Mesenchymal stem cell of adipose (primary cell): ENCODE data around the gene HOGA1.

DNA sequence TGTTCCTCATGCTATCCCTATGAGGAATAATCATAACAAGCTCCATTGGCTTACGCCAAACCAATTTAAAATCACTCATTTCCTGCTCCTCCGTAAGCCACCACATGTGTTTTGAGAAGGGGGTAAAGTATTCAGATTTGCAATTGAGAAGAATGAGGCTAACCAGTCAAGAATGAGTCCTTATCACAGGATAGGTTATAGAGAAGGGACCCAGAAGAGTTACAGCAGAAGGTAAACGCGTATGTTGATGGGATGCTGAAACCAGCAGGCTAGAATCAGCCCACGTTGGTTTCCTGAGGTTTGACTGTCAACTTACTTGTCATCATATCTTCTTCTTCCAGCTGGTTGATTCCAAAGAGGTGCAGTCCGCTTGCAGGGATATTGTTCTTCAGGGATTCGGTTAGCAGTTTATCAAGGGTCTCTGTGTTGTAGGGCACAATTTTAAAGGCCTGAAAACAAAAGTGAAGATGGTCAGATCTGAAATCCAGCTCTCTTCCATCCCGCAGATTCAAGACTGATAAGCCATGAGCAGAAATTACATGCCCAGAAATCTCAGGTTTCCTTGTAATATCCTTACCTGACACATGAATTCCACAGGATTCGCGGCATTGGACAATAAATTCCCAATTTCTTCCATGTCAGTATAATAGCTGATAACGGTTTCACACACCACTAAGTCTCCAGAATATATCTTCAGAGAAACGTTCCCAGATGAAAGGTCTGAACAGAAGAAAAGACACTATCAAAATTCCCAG is 64.3 kb upstream of the TM9SF3 start:
- CAGE, long polyA plus RNA = no peak

DNA sequence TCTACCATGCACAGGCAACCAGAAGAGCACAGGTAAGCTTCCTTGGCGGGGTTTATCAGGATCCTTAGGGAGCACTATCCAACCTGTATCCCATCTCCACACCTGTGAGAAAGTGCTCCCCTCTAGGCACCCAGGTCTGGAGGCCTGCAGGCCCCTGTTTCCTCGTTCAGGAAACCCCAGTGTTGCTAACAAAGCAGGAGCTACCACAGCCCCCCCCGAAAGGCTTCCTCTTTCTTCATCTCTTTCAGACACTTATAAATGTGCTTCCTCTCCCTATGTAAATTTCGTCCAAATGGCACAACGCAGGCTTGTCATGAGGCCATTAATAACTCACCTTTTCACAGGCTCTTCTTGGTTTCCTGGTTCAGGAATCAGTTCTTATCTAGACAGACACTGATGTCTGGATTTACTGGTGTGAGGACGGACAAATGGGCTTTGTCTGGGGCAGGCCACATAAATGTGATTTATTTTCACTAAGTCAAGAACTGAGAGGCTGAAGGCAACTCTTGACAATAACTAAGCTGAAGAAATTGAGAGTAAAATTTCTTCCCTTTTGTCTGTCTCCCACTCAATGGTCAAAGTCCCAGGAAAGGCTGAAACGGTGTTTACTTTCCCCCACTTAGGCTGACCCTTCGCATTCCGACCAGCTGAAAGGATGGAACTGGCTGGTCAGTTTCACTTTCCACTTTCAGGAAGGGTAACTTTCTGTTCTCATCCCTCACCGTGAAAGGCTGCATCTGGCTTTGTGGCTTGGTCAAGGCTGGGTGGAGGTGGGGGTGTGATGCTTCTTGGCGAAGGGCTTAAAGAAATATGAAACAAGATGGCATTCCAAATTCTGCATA is 46.8 kb downstream of the PIK3AP1 start:
- CAGE, long polyA plus RNA = no peak

DNA sequence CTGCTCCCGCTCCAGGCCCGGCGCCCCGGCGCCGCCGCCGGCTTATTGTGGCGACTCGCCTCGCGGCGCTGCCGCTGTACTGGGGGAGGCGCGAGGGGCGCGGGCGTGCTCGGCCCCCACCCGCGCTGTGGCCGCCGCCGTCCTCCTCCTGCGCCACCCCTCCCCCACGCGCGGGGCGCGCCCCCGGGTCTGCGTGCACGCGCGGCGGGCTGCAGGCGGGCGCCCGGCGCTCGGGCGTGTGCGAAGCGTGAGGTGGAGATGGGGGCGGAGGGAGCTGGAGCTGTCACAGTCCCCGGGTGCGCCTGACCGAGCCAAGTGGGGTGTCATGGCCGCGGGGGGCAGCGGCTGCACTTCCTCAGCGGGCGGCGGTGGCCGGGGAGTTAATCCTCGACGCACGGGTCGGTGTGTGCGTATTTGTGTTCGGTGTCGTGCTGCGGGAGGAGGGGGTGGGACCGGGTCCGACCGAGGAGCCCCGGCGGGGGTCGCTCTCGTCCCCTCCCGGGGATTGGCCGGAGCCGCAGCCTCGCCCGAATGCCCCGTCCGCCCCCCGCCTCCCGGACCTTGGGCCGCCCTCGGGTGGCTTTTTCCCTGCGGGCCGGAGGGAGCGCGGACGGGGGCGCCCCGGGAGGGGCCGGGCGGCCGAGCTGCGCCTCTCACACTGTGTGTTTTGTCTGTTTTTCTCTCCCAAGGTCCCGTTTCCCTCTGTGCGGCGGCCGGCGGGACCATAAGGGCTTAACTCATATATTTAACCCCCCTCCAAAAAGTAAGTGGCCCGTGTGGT is 809 bp downstream of the LCOR start:
- CAGE, long polyA plus RNA = no peak

- CAGE, long polyA plus RNA = no peak
These were observed 66.5 kb downstream of the LCOR start for GRCh38 chr10:96898440-96899055.

DNA sequence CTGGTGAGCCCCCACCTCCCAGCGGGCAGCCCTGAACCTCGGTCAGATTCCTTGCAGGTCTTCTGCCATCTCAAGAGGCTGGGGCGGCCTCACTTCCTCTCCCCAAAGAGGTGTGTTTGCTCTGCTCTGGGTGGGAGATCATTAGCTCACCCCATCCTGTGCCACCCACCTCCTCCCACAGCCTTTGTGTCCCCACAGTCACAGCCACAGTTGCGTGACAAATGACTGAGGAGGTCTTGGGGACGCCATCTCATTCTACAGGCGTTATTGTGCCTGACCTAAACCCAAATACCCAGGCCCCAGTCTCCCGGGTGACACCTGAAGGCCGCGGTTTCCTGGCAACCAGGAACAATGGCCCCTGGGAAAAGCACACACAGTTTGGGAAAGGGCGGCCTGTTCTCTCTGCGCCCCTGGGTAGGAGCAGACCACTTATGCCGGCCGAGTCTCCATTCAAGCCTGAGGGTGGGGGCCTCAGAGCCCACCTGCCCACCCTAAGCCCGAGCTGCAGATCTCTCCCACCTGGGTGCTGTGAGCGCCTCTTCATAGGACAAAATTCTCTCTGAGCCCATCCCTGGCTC is 51.6 kb downstream of the SLIT1 start:
- CAGE, long polyA plus RNA = no peak

DNA sequence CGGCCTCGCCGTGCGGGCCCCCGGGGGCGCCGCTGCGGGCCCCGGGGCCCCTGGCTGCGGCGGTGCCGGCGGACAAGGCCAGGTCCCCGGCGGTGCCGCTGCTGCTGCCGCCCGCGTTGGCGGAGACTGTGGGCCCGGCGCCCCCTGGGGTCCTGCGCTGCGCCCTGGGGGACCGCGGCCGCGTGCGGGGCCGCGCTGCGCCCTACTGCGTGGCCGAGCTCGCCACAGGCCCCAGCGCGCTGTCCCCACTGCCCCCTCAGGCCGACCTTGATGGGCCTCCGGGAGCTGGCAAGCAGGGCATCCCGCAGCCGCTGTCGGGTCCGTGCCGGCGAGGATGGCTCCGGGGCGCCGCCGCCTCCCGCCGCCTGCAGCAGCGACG is 550 bp downstream of the FRAT1 start:
- CAGE, long polyA plus RNA = no peak

GRCh38 chr10:97327585-97328440 is 6.7 kb downstream of the FRAT2 start:
- CAGE, long polyA plus RNA = no peak

DNA sequence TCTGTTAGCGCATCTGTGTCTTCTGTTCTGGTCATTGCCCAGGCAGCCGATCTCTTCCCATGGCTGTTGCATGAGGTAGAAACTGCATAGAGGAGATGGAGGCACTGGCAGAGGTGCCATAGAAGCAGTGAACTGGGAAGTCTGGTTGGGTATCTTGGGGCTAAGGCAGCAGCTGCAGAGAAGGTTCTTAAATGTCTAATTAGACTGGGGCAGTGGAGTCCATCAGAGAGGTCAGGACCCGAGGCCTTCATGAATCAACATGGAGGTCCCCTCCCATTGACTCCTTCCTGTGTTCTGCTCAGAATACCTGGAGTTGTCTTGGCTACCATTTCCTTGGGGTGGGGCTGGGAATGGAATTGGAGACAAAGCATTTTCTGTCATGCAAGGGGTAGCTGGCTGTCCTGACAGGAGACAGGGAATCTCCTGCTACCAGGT is 4.6 kb downstream of the ZDHHC16 start:
- CAGE, long polyA plus RNA = no peak

GRCh38 chr10:97459112-97459929 is 13.3 kb downstream of the ZDHHC16 start:
- CAGE, long polyA plus RNA = no peak

GRCh38 chr10:97461114-97461906 is 15.3 kb downstream of the ZDHHC16 start:
- CAGE, long polyA plus RNA = no peak

- CAGE, long polyA plus RNA = no peak
These were observed at the start of gene HOGA1 for GRCh38 chr10:97583781-97584826. HOGA1 (plus strand) TSS chr10:97584389.

DNA sequence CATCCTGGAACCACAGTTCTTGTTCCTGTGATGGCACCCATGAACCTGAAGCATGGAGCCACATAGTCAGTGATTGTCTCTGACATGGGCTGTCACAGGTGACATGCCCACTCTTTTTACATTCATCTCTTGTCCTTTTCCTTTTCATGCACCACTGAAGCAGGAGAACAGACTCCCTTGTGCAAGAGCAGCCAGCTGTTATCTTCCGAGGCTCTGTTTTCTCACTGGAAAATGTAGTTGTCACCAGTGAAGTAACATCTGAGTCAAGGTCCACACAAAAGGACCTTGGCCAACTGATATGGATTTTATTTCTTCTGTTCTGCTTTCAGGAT is 22.8 kb downstream of the AVPI1 start:
- CAGE, long polyA plus RNA = no peak

GRCh38 chr10:97675067-97676293 is 11.6 kb downstream of the AVPI1 start:
- CAGE, long polyA plus RNA = no peak

DNA sequence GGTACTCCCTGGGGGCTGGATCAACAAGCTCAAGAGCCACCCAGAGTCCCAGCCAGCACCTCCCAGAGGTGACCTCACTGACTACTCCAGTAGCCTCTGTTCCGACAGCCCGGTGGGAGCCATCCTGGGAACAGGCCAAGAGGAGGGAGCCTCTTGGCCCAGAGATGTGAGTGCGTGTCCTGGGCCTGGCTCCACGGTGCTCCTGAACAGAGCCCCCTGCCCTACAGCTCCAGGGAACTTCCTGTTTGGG is 6.0 kb upstream of the MARVELD1 start:
- CAGE, long polyA plus RNA = no peak

DNA sequence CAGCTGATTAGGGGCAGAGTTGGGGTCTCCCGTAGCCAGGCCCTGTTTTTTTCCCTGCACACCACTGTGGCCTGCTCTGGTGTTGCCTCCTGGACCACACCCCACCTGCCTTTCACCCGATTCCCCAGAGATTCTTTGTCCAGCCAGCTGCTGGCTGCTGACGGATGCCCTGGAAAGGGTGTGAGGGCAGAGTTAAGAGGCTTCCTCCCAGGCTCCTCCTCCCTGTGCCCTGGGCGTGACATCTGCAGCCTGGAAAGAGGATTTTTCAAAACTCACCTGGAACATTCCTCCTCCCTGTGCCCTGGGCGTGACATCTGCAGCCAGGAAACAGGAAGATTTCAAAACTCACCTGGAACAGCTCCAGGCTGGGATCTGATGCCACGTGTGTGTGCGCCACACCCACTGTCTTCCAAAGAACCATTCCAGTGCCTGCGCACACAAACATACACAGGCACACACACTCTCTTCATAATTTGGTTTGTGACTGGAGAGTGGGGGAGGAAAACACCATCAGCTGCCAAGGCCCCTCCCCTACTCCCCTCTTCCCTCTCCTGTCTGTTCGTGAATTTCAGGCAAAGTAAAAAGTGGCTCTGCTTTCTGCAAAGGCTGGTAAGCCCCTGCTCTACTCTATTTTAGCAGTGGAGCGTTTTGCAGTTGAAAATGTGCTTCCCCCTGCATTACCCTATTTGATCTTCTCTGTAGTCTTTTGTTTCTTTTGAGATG is 5.2 kb downstream of the MARVELD1 start:
- CAGE, long polyA plus RNA = no peak

- CAGE, long polyA plus RNA = no peak
These were observed 10.1 kb upstream of the SFRP5 start for GRCh38 chr10:97781783-97782327.

- CAGE, long polyA plus RNA = no peak
These were observed 39.3 kb downstream of the GOLGA7B start for GRCh38 chr10:97888842-97889504.

- CAGE, long polyA plus RNA = no peak
These were observed 563 bp upstream of the CRTAC1 start for GRCh38 chr10:98031018-98031349.

- CAGE, long polyA plus RNA = no peak
These were observed 58.6 kb downstream of the LOXL4 start for GRCh38 chr10:98209278-98209949.

DNA sequence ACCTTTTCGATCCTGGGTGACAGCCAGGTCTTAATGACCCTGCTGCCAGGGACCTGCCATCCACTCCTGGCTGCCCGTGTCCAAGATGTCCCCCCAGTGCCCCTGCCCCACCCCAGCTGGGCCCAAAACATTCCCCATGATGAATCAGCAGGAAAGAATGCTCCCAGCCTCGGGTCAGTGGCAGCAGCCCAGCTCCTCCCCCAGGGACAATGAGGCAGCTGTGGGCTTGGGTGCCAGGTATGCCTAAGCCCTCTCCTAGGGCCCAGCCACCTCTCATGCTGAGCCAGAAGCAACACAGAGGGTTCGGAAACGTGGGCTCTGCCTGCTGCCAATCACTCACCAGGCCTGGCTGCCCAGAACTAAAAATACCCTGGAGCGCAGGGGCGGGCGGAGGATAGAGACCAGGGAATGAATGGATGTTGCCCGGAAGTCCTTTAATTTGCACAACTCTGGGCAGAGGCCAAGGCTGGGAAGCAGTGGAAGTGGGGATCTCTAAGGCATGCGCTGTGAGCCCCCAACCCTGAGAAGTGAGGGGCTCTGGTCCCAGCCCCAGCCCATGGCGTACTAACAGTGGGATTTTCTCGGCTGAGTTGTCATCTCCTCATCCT is 1.5 kb upstream of the LOXL4 start:
- CAGE, long polyA plus RNA = no peak